Mononuclear cell (primary cell): ENCODE data around the genes INTS4 and KCTD21.

GRCh38 chr11:76734963-76735658, 48.0 kb upstream of the TSKU start:
- RRBS = no CpG with 5 or more reads among the region's 9 CpGs

DNA sequence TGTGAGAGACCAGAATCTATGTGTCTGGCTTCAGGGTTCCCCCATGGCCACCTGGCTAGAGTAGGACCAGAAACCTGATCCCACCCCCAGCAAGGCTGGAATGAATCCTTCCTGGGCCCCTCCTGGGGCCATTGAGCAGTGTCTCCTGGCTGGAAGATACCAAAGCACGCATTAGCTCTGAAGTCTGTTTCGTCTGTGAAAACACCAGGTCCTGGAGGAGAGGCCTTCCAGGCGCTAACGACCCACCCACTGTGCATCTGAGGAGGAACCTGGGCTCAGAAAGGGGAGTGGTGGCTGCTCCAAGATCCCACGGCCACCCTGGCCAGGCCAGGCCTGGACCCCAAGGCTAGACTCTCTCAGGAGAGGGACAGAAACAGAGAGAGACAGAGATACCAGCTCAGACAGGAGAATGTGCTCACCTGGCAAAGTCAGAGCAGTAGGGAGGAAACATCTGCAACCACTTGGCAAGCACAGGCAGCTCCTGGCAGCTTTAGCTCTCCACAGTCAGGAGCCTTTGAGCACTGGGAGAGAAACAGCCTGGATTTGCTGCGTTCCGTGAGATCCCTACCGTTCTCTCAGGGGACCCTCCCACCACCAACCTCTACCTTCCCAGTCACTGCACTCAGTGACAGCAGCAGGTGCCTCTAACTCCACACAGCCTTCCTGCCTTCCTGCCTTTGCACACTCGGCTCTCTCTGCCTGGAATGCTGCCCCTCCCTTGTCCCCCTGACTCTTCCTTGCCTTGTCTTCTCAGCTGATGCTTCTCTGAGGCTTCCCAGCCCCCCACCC, 15.3 kb upstream of the TSKU start:
- RRBS = no CpG with 5 or more reads among the region's 9 CpGs

- RRBS = no CpG with 5 or more reads among the region's 10 CpGs
Measured at GRCh38 chr11:76787567-76788230, 4.5 kb downstream of the TSKU start.

- RRBS = no CpG with 5 or more reads among the region's 8 CpGs
Measured at GRCh38 chr11:76793399-76794231, 10.5 kb downstream of the TSKU start.

DNA sequence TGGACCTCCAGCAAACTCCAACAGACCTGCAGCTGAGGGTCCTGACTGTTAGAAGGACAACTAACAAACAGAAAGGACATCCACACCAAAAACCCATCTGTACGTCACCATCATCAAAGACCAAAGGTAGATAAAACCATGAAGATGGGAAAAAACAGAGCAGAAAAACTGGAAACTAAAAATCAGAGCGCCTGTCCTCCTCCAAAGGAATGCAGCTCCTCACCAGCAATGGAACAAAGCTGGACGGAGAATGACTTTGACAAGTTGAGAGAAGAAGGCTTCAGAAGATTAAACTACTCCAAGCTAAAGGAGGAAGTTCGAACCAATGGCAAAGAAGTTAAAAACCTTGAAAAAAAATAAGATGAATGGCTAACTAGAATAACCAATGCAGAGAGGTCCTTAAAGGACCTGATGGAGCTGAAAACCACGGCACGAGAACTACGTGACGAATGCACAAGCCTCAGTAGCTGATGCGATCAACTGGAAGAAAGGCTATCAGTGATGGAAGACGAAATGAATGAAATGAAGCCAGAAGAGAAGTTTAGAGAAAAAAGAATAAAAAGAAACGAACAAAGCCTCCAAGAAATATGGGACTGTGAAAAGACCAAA, 69.4 kb upstream of the B3GNT6 start:
- RRBS = no CpG with 5 or more reads among the region's 11 CpGs

DNA sequence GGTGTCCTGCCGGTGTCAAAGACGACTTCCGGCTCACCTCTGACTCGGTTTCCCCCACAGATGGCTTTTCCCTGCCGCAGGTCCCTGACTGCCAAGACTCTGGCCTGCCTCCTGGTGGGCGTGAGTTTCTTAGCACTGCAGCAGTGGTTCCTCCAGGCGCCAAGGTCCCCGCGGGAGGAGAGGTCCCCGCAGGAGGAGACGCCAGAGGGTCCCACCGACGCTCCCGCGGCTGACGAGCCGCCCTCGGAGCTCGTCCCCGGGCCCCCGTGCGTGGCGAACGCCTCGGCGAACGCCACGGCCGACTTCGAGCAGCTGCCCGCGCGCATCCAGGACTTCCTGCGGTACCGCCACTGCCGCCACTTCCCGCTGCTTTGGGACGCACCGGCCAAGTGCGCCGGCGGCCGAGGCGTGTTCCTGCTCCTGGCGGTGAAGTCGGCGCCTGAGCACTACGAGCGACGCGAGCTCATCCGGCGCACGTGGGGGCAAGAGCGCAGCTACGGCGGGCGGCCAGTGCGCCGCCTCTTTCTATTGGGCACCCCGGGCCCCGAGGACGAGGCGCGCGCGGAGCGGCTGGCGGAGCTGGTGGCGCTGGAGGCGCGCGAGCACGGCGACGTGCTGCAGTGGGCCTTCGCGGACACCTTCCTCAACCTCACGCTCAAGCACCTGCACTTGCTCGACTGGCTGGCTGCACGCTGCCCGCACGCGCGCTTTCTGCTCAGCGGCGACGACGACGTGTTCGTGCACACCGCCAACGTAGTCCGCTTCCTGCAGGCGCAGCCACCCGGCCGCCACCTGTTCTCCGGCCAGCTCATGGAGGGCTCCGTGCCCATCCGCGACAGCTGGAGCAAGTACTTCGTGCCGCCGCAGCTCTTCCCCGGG, 5.5 kb downstream of the B3GNT6 start:
- RRBS = 17% methylated on average over 32 of the region's 105 CpGs

GRCh38 chr11:77082848-77083480, 16.2 kb downstream of the CAPN5 start:
- RRBS = 41% methylated on average over 5 of the region's 13 CpGs

GRCh38 chr11:77090386-77090738, 12.3 kb upstream of the OMP start:
- RRBS = no CpG with 5 or more reads among the region's 5 CpGs

- RRBS = 90% methylated on average over 2 of the region's 3 CpGs
Measured at GRCh38 chr11:77472221-77472704, 1.6 kb downstream of the PAK1 start.

GRCh38 chr11:77590335-77590701, 565 bp downstream of the AQP11 start:
- RRBS = no CpG with 5 or more reads among the region's 14 CpGs

DNA sequence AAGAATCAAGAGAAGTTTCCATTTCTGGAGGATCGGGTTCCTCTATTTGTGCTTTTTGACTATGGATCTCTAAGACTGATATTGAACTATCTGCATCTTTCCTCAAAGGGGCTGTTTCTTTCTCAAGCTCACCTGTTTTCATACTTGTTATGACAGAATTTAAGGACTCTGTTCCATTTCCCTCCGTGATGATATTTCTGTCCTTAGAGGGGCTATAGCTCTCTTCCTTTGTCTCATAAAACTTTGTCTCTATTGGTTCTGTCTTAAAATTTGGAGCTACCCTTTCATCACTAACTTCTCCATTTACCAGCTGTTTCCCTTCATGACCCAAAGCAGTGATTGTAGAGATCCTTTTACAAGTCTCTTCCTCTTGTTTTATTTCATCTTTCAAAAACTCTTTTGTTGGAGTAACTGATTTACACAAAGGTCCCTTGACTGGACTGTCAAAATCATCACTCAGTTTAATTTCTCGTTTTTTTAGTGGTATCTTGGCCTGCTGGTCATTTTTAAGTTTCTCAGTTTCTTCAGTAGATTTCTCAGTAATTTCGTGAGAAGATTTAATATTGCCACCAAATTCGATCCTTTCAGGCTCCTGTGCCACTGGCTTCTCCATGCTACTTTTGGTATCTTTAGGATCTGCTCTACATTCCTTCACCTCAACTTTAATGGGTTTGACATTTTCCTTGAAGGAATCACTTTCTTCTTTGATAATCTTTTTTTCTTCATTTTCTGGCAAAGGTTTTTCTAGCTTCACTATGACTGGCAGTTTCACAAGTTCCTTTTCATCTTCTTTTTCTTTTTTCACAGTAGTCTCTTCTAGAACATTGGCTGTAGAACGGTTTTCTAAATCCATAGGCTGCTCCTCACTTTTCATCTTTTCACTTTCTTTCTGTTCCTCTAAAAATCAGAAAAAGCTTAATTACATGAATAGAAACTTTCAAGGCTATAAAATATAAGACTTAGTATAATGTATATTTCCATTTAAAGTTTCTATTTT, 64.3 kb upstream of the CLNS1A start:
- RRBS = no CpG with 5 or more reads among the region's 6 CpGs

DNA sequence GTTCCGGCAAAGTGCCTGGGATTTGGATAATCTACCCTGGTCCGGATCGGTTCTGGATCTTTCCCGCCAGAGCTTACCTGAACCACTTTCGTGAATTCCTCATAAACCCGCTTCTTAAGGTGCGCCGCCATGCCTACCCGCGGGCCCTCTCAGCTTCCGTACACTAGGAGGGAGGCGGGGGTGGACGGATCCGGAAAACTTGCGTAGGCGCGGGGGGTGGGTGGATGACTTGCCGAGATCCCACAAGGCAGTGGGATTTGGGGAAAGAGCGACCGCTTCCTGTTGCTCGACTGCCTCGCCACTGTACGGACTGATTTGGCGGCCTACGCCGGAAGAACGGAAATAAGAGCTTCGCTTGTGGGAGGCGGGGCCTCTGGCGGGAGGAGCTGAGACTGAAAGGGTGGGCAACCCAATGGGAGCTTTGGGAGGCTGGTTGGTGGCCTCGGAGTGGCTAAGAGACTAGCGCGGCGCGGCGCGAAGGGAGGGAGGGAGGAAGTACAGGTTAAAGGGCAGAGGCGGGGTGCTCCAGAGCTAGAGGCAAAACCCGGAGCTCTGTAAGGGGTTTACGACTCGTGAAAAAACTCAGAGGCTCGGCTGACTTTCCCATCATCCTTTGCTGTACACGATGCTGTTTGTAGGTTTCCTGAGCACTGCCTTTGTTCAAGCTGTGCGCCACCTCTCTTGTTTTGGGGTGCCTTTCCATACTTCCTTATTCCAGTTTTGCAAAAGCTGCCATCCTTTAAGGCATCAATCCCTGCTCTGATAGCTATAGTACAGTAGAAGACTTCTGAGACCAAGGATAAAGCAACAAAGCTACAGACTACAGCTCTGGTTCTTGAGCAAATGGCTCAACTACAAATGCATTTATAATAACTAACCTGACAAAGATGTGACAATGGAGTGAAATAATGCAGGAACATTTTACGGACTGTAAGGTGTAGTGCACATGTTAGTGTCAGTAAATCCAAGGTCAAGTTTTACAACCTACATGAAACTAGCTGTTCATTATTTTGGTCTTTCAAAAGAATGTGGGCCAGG, at the start of gene INTS4:
TSS of gene INTS4 (minus strand) at position 156 of the 1,038 bp plus-strand sequence.
- RRBS = 3% methylated on average over 8 of the region's 45 CpGs

GRCh38 chr11:78022303-78022985, 632 bp downstream of the KCTD14 start:
- RRBS = 15% methylated on average over 3 of the region's 11 CpGs

GRCh38 chr11:78051087-78052006, 12.3 kb upstream of the THRSP start:
- RRBS = no CpG with 5 or more reads among the region's 7 CpGs

DNA sequence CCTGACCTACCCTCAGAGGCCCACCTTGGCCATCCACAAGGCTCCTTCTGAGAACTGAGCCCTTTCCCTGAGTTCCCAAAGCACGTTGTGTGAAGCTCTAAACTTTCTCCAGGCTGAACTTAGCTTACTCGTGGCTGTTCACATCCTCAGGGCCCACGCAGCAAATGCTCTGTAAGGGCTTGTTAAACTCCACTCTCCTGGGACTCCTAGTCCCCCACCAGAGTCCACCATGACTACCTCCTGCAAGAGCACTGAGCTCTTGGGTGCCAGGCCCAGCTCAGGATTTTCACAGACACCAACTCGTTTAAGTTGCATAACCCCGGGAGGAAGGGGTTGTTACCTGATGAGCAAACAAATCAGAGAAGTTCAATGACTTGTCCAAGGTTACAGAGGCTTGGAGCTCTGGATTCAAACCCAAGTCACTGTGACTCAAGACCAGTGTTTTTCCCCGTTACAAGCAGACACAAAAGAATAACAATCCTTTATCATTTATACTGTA, 17.6 kb downstream of the KCTD21 start:
- RRBS = no CpG with 5 or more reads among the region's 6 CpGs

DNA sequence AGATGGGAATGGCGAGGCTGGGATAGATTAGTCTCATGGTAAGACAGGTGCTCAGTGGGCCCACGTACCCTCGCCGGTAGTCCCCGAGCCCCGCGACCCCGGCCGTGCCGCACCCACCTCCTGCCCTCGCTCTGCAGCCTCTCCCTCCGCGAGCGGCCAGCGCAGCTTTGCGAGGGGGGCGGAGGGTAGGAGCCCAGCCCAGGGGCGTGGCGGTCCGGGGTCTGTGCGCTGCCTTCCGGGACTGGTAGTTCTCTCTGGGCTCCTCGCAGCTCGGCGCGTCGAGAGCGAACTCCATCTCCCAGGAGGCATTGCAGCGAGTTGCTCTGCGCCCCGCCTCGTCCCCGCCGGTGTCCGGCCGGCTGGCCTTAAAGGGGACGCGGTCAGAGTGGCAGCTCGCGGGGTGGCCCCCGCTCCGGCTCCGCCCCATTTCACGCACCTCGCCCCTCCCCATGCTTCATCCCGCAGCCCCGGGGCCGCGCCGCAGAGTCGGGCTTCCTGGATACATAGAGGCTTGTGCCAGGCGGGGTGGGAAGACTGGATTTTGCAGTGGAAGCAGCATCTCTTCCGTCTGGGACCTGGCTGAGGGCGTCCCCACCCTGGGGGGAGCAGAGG, at the start of gene KCTD21:
TSS of gene KCTD21 (minus strand) at position 171 of the 612 bp plus-strand sequence.
- RRBS = 1% methylated on average over 31 of the region's 54 CpGs

DNA sequence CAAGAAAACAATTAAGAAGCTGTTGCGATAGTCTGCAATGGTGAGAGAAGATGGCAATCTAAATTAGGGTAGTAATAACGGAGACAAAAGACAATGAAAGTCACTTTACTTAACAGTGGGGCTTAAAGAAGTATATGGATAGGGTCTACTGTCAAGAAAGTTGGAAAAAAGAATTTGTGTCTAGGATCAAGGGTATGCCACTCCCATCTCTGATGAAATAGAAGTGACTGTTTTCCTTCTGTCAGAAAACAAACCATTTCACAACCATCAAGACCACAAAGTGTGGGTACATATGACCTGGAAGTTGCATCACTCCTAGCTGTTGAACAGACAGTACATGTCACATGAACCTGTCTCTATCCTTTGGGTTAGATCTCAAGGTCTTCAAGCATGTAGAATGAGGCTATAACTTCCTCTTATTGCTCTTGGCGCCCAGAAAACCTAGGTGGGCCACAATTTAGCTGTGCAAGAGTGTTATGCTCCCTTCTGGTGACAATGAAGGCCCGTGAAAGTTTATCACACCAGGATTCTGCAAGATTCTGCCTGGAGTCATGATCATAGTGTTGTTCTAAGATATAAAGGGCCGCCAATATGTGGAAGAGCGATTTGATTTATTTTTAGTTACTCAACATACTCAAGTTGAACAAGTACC, 101.5 kb downstream of the USP35 start:
- RRBS = no CpG with 5 or more reads among the region's 6 CpGs

GRCh38 chr11:78334544-78335714, 82.7 kb downstream of the GAB2 start:
- RRBS = no CpG with 5 or more reads among the region's 3 CpGs

- RRBS = no CpG with 5 or more reads among the region's 10 CpGs
Measured at GRCh38 chr11:78349928-78350978, 67.4 kb downstream of the GAB2 start.

- RRBS = no CpG with 5 or more reads among the region's 2 CpGs
Measured at GRCh38 chr11:78378929-78379405, 38.7 kb downstream of the GAB2 start.